Measurements from ENCODE around the gene CHIT1.

DNA sequence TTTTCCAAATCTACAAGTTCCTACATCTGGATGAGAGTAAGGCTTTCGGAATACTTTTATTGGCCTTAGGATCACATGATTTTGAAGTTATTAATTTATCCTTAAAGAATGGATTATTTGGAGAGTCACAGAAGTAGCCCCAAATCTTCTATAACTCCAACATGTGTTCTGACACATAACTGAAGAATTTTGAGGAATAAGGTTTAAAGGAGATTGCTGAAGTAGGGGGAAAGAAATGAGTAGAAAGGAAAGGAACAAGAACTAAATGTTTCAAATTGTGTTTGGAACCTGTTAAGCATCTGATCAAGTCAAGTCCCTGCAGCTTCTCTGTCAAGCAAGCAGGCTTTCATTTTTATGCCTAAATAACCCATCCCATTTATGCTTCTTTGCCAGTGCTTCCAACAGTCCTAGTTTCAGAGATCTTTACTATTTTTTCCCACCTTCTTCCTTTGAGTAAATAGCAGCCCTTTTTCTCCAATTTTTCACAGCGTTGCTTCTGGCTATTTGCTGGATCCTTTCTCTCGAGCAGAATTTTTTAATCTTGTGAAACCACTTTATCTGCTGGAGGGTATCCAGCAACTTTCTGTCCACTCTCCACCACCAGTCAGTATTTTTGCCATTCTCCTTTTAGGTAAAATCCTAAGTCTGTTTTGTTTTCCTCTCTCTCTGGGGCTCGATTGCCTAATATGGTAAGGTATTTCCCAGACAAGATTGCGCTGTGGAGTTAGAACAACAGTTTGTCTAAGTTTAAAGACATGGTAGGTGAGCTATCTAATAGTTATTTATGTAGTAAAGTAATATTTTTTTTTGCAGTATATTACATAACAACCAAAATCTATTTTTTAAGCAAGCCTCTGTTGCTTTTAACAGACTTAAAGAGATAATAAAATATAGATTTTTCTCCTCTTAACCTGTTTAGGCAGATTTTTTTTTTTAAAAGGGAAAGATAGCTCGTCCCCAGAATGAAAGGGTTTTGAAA lies 156.7 kb downstream of the PPP1R12B start:
- PRO-cap = no peak

- PRO-cap = no peak
These were observed 157.5 kb downstream of the PPP1R12B start for GRCh38 chr1:202505910-202506567.

DNA sequence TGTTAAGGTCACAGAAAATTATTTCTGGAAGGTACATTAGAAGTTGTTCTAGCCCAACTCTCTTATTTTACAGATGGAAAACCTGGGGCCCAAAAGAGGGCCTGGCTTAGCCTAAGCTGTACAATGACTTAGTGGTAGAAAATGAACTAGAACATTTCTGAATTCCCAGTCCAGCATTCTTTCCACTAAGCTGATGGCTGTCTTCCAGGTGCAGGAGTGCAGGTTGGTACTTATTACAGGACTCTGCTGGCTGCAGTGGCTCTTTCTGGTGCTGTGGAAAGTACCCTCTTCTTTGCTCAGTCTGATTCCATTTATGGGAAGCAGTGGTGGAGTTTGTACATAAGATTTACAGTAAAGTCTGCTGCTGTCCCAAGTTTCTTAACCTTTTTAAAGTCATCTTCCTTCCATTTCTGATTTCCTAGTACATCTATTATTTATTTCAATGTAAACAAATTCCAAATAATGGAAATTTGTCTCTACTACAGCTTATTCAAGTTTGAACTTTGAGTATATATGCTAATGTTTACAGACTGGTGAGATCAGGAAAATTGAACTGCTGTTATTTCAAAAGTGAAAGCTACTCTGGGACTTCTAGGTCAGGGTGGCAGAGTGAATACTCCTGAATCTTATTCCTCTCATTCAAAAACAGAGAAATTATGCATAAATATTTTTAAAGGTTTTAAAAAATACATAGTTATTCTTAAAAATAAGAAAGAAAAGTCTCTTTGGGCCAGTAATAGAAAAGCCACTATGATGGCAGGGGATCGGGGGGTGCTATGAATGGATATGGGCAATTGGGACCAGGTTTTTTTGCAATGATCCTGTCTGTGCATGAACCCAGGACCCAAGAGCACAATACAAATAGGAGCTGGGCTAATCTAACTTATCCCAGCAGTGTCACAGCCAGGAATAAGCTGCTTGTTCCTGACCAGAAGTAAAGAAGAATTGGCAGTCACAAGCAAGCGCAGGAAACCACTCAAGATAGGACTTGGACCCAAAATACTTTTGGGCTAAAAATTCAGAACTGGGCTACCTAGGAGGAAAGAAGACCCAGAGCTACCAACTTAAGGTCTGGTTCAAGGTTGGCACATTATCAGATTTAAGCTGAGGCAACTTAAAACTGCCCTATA lies 172.0 kb downstream of the PPP1R12B start:
- PRO-cap = no peak

DNA sequence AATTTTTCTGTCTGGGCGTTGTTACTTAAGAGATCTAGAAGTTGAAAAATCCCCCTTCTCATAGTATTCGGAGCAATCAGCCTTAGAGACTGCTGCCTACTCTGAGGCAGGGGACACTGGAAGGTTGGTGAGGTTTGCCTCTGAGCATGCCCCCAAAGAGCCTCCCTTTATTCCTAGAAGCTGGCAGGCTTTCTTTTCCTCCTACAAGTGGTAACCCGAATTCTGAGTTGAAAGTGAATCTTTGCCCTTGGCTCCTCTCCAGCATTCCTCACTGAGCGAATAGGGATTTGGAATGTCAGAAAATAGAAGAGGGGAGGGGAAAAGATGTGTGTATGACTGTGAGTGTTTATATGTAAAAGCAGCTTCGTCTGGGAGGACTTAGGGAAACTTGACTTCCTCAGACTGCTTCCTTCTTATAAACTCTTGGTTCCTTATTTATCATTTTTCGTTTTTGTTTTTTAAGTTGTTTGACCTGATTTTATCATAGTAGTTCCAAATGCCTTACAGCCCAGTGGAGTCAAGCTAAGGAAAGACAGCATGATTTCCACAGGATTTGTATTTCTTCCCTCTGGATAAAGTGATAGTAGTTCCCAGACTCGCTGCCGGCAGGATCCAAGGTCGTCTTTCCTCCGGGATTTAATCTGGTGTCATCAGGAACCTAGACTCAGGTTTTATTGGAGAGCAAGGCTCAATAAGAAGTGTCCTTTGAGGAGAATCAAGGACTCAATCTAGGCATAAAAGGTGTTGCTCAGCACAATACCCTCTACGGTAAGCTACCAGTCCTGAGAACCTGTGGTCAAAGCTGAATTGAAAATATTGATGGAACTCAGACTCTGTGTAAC lies 170.9 kb downstream of the SYT2 start:
- PRO-cap = no peak

GRCh38 chr1:202551484-202552223 lies 158.6 kb downstream of the SYT2 start:
- PRO-cap = no peak

DNA sequence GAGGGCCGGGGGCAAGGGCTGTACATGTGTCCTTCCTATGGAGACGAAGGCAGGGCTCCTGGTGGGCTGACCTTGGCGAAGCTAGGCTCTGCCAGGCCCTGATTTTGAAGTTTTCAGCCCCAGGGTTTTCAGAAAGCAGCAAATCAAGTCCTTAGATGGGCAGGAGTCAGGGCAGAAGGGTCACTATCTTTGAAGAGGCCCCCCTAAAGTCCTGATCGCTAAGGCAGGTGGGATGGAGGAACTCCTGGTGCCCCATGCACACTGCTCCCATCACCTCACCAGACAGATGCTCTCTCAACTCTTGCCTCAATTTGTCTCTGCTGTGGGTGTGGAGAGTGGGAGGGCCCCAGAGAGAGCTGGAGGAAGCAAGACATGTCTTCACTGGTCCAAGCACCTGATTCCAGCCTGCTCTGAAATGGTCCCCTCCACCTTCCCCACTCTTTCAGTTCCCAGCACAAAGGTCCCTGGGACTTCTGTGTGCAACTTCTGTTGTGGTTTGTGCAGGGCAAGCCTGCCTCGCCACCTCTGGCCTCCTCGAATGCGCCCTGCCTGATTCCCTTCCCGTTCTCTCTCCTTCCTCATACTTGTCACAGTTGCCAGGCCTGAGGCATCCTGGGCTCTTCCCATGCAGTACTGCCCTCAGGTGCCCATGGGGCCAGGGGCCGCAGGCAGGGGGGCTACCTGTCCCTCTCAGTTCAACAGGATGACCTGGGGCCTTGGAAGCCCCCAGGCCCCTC lies 119.4 kb downstream of the SYT2 start:
- PRO-cap = no peak

- PRO-cap = no peak
These were observed 116.4 kb downstream of the SYT2 start for GRCh38 chr1:202593854-202594210.

- PRO-cap = no peak
These were observed 56.5 kb downstream of the SYT2 start for GRCh38 chr1:202653870-202654123.

GRCh38 chr1:202762643-202763042 lies 45.6 kb downstream of the KDM5B start:
- PRO-cap = no peak

DNA sequence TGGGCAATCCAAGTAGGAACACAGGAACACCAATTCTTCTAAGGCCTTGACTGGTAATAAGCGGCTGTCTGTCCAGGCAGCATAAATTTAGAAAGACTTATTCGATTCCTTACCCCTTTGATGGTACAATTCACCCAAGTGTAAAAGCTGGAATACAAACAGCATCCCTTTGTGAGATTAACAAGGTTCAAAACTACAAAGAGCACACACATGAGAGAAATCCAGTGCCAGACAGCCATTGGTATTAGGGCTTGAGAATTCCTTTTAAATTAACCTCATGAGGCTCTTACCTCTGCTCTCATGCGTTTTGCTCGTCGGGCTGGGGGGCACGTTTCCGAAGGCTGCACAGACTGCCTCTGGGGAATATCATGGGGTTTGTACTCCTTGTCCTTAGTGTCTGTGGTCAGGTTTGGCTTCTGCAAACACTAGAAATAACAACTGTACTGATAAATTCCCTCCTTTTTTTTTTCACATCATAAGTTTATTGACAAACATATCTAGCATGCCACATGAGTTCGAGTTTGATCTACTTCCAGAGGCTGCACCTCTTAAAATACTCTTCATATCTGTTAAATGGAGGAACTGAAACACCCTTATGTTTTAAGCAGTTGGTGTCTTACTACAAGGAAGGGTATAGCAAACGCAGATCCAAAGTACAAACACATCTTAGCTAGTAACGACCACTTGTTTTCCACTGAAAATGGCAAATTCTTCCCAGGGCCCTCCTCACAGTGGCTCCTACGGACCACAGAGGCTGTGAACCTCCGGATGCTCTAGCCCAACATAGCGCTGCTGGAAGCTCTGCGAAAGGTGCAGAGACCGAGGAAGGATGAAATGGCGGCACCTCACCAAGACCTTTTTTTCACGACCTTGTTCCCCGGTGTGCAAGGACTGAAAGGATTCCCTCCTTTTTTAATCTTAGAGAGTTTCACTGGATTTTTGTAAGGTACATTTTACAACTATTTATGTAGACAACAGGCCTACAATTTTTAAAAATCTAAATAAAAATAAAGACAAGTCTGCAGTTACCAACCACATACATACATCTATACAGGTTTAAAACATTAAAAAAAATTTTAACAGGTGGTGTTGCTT lies 41.2 kb downstream of the KDM5B start:
- PRO-cap = no peak

DNA sequence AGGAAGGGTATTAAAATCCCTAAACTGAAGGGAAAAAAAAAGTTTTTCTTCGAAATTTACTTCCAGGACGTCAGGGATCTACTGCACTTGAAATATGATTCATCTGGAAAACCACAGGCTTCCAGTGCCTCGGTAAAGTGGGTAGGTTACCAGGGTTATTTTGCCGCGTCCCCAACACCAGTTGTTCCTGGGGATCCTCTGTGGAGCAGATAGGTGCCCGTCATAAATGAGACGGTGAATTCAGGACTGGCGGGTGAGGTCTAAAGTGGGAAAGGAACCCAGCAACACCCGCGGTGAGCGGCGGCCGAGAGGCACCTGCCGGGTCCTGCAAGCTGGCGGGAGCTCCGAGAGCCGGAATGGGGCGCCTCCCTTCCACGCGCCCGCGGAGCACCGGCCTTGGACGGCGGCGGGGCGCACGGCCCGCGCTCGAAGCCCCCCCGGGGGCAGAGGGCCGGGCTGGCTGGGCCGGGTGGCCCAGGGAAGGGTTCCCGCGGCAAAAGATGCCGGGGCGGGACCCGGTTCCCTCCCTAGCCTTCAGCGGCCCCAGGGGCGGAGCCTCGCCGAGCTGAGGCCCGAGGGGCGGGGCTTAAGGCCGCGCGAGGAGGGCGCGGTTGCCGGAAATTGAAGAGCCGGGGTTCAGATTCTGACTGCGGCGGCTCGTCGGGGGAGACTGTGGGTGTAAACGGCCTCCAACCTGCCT lies 532 bp downstream of the RABIF start:
- PRO-cap = bidirectional peak, plus-strand start at position 297 of the sequence, minus-strand start at position 249 of the sequence; bidirectional peak, plus-strand start at position 614 of the sequence, minus-strand start at position 432 of the sequence

- PRO-cap = no peak
These were observed 1.5 kb upstream of the RABIF start for GRCh38 chr1:202890454-202890861.

DNA sequence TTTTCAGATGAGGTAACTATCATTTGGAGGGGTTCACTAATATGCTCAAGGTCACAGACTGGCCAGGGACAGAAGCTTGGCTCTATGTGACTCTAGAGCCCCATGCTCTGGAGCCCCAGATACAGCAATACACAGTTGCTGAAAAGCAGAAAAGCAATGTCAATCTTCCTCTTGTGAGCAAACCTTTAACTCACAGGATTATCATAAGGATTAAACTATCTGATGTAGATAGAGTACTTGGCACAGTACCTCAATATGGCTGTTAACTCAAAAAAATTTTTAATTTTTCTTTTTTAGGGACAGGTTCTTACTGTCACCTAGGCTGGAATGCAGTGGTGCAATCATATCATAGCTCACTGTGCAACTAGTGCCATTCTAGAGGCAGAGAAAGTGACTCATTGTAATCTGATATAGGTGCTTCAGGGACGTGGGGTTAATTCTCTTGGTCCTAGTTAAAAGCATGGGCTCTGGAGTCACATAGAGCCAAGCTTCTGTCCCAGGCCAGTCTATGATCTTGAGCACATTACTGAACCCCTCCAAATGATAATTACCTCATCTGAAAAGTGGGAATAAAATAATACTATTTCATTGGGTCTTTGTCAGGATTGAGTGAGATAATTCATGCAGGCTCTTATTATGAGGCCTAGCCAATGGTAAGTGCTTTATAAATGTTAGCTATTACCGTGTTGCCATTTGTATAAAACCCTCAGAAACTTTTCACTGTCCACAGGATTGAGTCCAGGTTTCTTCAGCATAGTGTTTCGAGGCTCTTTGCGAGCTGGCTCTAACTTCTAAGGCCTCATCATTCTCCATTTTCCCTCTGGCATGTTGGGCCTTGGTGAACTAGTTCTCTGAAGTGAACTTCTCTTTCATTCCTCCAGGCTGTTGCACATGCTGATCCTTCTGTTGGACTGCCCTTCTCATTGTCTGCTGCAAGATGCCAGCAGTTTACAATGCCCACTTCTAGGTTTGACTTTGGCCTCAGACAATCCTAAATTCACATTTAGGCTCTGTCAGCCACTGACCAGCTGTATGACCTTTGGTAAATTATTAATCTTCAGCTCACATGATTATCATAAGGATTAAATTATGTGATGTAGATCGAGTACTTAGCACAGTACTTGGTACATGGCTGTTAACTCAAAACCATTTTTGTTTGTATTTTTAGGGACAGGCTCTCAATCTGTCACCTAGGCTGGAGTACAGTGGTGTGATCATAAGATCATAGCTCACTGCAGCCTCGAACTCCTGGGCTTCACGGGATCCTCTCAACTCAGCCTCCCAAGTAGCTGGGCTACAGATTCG lies 1.4 kb upstream of the ADIPOR1 start:
- PRO-cap = no peak

- PRO-cap = no peak
These were observed 2.8 kb downstream of the MYOG start for GRCh38 chr1:203082908-203083441.

DNA sequence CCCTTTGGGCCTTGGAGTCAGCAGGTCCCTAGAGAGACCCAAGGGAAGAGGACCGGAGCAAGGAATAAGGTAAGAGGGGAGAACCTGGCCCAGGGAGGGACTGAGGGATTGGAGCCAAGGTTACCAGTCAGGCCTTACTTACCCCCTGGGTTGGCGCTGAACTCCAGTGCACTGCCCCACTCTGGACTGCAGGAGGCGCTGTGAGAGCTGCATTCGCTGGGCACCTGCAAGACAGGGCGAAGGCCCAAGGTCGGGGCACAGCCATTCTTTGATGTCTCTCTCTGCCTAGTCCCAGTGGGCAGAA lies 1.4 kb downstream of the MYOG start:
- PRO-cap = no peak

DNA sequence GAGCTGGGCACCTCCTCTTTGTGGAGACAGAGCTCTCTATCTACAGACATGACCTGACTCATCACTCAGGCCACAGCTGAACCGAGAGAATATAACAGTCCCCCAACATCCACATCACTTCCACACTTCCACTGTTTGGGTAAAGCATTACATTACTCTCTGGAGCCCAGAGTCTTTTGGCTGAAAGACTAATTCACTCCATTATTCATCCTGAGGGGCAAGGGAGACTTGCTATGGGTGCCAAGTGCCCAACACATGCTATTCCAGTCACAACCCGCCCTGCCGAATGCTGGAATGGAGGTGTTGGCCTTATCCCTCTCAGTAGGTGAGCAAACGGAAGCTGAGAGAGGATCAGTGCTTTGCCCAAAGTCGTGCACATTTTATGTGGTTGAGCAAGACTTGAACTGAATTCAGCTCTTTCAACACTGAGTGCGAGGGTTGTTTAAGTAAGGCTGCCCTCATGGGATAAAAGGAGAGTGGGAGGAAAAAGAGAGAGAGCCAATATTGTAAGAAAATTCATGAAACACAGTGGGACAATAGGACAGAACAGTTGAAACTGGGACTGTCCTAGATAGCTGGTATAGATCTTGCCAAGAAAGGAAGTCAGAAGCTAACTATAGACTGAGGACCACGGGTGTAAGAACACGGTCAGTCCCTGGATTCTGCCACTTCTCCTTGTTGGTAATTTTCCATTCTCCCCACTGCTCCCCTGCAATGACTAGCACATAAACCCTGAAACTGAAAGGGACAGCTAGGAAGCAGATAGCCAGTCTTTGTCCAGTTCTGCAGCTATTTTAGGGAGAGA lies 13.5 kb upstream of the CHI3L1 start:
- PRO-cap = no peak

GRCh38 chr1:203229419-203230011 lies at the start of gene CHIT1:
TSS of gene CHIT1 (minus strand) at chr1:203229673.
- PRO-cap = no peak

DNA sequence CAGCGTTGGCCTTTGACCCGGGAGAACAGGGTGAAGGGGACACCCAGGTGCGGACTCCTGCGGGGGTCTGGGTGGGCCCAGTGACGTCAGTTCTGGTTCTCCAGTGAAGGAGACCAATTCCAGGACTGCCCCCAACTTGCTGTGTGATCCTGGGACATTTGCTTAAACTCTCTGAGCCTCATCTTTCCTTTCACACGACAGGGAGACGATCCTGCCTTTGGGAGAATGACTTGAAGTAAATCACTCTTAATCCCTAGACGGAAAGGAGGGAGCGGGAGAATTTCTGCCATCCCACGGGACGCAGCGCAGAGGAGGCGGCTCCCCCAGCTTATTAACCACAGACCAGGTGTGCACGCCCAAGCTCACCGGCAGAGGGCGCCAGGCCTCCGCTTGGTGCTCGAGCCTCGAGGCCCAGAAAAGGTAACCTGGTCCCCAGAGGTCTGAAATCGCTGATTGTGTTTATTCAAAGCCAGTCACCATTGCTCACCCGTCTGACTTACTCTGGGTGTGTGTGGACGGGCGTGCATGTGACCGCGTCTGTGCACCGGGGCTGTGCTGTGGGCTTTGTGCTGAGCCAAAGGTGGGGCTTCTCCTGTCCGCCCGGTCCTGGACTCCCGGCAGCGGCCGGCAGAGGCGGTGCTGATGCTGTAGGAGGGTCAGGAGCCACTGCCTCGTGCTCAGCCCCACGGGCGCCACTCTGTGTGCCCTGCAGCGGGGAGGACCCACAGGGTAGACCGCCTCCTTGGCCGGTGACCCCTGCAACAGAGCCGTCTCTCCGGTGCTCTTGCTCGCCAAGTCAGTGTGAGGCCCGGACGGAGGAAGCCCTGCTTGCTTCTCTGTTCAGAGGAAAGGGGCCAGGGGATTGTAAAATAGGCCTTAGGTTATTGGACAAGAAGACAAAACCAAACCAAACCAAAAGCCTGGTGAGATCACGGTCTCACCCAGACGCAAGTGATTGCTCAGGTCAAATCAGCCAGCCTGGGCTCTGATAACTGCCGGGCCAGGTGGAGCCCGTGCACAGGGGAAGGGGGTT lies 32.1 kb upstream of the BTG2 start:
- PRO-cap = no peak

GRCh38 chr1:203285917-203287039 lies 19.0 kb upstream of the BTG2 start:
- PRO-cap = no peak

DNA sequence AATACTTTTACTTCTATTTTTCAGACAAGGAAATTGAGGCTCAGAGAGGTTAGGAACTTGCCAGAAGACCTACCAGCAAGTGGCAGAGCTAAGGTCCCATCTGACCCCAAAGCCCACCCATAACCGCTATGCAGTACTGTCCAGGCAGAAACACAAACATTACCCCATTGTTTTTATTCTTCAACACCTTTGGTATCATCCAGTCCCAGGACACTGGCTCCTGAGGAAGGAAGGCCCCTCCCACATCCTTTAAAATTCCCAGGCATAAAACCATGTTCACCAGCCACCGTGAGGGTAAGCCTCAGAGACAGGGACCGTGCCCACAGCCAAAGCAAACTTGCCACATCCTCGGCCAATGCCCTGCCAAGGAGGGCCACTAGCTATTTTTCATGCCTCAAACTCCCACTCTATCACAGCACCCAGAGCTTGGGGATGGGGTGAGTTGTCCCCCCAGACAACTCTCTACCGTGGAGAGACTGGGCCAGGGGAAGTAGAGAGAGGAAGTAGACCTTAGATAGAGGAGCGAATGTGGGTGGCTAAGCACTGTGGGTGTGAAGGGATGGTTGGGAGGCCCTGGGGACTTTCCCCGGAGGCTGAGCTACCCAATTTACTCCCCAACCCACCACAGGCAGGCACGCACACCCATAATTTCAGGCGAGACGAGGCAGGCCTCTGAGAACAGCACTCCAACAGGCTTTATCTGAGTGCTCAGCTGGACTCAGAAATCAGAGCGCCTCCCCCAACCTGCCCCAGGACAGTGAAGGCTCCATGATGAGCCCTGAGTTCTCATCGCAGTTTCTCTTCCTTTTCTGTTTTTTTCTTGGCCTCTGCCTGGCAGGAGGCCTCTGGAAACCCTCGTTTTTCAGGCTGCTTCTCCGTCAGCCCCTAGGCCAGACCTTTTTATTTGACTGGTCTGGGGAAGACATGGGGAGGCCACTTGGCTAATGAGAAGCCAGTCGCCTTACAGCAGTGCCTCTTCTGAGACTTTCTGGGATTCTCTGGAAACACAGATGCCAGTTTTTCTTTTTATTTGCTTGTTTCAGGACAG lies 15.9 kb upstream of the BTG2 start:
- PRO-cap = no peak